T-cell (primary cell): ENCODE data around the genes LRRC34 and PRKCI.

DNA sequence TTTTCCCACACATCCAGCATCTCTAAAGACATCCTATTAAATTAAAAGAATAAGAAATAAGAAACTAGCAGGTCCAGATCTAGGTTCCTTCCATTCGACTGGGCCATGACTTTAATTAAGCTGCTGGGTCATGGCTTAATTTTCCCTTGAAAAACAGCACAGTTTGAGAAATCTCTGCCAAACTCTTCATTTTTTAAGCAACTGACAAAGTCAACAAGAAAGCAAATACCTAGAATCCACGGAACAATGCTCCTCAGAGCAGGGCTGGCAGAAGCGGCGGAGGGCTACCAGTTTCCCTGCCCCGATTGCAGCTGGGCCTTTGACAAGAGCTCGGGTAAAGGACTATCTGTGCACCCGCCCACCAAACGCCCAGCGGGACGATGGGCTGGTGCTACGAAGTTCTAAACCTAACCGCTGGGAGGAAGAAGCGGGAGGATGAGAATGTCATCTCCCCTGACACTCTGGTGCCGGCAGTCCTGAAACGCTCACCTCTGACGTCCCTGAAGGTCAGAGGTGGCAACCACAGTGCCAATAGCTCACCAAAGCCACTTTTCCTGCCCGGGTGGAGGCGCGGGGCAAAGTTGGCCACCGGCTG lies 1.1 kb downstream of the GOLIM4 start:
- PRO-cap, 7 experiments = peak in 1 of 7 experiments; most common plus-strand start position 447 of the sequence (in 1)

- PRO-cap, 7 experiments = no peak in any of the 7 experiments
These were observed 457.5 kb downstream of the MECOM start for GRCh38 chr3:169205929-169206441.

DNA sequence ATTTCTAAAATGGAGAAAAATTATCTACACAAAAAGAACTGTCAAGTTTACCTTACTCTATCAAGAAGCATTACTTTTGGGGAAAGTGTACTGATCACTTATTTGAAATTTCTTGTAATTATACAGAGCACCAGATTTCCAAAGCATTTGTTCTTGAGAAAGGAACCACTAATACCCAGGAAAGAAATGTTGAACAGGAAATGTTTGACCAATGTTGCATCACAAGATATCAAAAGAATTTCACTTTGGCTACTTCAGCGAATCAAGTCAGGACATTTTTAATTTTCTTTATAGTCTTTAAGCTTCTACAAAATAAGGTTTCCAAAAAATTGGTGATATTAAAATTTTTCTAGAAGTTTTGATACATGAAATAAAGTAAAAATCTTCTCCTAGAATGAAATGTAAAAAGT lies 422.0 kb downstream of the MECOM start:
- PRO-cap, 7 experiments = no peak in any of the 7 experiments

DNA sequence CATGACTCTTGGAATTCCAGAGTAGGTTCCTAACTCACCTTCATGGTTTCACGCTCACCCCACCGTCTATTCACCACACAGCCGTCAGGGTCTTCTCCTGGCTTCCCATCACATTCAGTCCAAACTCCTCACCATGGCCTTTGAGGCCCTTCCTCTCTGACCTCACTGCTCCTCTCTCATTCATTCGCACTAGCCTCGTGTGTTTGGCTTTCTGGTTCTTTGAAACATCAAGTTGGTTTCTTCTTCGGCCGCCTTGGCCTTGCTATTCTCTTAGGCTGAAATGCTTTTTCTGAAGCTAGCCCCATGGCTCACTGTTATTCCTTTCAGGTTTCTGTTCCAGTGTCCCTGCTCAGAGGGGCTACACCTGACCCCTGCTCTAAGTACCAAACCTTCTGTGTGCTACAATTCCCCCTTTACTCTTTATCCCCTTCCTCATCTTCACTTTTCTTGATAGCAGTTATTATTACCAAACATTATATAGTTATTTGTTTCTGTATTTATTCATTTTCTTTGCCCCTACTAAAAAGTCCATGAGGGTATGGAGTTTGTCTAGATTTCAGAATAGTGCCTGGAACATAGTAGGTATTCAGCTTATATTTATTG lies 370.2 kb downstream of the MECOM start:
- PRO-cap, 7 experiments = no peak in any of the 7 experiments

GRCh38 chr3:169299091-169299658 lies 364.3 kb downstream of the MECOM start:
- PRO-cap, 7 experiments = no peak in any of the 7 experiments

- PRO-cap, 7 experiments = no peak in any of the 7 experiments
These were observed 179.8 kb downstream of the MECOM start for GRCh38 chr3:169483651-169484217.

DNA sequence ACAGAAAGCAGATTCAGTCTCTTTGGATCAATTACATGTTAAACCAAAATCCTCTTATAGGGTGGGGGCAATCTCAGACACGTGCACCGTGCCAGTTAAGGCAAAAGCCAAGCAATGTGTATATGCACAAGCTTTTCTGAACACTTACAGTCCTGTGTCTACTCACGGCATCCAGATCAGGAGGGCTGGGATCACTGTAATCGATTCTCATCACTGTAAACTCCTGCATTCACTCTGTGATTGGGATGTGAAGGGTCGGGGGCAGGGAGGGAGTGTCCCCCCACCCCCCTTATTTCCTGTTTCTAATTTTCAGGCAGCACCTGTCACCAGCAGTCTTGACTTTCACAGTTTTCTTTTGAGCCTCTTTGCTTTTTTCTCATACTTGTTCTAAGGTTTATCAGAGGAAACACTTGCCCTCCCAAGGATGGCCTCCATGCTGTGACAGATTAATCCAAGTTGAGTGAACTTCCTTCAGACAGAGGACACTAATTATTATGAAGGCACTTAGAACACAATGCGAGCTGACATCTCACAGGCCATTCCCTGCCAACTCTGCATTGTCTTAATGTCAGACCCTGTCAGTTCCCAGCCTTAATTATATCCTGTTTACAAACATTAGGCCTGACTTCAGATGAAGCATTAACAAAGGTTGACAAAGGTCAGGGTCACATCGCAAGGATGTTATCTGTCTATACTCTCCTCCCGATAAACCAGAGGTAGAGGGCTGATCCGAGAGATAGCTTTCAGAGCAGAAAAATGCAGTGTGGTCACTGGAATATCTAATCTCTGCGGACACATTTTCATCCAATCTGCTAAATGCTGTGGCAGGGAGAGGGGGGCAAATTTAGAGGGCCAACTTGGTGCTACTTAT lies 153.3 kb downstream of the MECOM start:
- PRO-cap, 7 experiments = no peak in any of the 7 experiments

- PRO-cap, 7 experiments = no peak in any of the 7 experiments
These were observed 745 bp upstream of the MECOM start for GRCh38 chr3:169664256-169664657.

DNA sequence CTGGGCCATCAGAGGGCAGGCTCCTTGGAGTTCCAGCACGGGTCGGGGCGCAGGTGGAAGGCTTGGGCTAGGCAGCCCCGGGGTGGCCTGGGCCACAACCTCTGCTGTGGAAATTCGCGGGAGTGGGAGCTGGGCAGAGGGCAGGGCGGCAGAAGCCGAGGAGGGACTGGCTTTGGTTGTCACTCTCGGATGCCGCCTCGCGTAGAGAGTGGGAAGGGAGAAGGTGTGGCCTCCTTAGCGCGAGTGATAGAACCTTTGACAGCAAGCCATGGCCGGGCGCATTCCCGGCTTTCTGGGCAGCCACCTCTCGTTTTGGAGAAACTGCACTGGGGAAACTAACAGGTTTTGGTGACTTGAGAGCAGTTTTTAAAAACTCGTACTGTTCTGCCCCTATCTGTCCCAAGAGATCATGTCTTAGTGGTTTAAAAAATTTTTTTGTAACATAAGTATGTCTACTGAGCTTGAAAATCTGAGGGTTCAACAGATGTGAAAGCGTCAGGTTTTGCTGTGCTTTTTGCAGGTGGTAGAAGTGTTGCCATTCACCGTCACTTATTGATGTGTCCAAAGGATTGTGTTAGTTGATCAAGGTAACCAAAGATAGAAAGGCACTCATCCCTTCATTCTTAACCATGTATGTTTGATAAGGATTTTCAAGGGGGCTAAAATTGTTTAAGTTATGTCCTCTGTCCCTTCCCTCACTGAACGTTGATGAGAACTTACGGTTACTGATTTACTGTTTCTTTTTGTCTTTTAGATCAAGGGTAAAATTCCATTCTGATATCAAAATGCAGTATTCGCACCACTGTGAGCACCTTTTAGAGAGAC lies 527 bp downstream of the MYNN start:
- PRO-cap, 7 experiments = peak in 7 of 7 experiments; most common plus-strand start position 130 of the sequence (in 1); most common minus-strand start position 168 of the sequence (in 5)

DNA sequence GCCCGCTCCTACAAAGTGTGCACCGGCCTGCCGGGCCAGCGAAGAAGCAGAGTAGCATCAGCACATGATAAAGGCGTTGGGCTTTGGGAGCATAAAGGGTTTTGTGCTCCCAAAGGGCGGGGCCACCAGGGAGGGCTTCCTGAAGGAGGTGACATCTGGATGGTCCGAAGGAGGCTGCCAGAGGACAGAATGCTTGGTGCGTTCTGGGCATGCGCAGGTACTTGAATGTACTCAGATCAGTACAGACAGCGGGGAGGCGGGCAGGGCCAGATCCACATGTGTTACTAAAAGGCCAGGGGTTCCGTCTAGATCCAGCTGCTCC lies at the start of gene LRRC34:
LRRC34 (minus strand) TSS at position 75 of the 322 bp plus-strand sequence.
- PRO-cap, 7 experiments = peak in 1 of 7 experiments; most common plus-strand start position 234 of the sequence (in 1)

GRCh38 chr3:169940647-169940848 lies 26.1 kb upstream of the SEC62 start:
- PRO-cap, 7 experiments = no peak in any of the 7 experiments

DNA sequence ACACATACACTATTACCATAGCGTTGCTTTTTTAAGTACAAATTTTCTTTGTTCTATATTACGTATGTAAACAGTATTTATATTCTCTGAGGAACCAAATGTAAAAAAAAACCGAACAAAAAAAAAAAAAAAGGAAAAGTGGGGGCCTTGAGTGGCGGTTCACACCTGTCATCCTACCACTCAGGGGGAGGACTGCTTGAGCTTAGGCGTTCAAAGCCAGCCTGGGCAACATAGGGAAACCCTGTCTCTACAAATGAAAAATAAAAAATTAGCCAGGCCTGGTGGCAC lies 1.6 kb downstream of the PHC3 start:
- PRO-cap, 7 experiments = peak in 2 of 7 experiments; most common plus-strand start position 179 of the sequence (in 2)

- PRO-cap, 7 experiments = peak in 7 of 7 experiments; most common plus-strand start chr3:170222424 (in 6); most common minus-strand start chr3:170222029 (in 1)
These were observed at the start of gene PRKCI for GRCh38 chr3:170221763-170222636. TSS of gene PRKCI (plus strand) at chr3:170222424.

DNA sequence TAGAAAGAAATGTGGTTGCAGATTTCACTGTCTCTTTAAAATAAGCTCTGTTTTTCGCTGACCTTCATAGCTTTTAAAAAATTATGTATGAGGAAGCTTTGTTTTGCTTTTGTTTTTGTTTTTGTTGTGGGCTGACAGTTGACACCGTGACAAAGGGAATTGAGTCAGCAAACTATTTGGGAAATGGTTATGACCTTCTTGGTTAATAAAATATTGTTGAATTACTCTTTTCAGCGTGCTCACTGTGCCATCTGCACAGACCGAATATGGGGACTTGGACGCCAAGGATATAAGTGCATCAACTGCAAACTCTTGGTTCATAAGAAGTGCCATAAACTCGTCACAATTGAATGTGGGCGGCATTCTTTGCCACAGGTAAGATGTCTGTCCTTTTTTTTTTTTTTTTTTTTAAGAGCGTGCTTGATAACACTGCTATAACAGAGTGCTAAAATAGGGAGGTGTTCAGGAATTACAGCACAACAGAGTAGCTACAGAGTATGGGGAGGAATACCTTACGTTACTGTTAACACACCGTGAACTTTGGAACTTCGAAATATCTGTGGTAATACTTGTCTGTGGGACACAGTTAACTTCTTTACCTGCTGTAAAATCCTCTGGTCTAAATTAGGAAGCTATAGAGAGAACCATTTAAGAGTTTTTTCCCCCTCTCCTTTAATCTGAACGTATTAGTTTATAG lies 48.1 kb downstream of the PRKCI start:
- PRO-cap, 7 experiments = no peak in any of the 7 experiments

DNA sequence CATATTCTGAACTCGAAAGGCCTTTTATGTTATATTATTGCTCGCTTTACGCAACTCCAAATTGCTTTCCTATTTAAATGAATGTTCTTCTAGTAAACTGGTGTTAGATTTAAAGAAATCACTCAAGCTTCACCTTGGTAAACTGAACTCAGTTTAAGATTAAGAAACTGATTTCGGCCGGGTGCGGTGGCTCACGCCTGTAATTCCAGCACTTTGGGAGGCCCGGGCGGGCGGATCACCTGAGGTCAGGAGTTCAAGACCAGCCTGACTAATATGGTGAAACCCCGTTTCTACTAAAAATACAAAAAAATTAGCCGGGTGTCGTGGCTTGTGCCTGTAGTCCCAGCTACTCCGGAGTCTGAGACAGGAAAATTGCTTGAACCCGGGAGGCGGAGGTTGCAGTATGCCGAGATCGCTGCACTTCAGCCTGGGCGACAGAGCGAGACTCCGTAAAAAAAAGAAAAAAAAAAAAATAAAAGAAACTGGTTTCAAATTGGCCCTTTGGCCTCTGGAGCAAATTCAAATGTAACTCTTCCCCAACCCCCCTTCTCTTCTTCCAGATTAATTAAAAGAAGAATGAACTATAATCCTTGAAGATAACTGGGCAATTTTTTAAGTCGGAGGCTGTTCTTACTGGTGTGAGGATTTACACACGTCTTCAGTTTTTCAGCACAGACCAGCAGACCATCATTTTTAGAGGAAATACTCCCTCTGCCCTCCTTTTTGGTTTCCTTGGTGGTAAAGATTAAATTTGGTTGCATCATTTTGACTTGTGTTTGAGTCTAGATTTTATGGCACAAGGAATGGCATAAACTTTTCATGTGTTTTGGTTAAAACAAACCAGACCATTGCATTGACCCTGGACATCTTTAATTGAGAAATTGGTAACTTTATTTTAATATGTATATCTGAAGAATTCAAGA lies 1.9 kb downstream of the SKIL start:
- PRO-cap, 7 experiments = peak in 2 of 7 experiments; most common plus-strand start position 310 of the sequence (in 2)

DNA sequence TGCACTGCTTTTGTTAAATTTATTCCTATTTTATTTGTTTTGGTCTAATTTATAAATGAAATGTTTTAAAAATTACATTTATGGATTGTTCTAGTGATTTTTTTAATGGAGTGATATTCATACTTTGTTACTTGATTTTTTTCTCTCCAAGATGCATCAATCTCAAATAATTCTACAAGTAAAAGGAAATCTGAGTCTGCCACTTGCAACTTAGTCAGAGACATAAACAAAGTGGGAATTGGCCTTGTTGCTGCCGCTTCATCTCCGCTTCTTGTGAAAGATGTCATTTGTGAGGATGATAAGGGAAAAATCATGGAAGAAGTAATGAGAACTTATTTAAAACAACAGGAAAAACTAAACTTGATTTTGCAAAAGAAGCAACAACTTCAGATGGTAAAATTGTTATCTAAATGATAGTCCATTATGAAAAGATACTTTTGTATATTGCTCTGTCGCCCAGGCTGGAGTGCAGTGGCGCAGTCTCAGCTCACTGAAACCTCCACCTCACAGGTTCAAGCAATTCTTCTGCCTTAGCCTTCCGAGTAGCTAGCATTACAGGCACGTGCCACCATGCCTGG lies 28.5 kb upstream of the CLDN11 start:
- PRO-cap, 7 experiments = no peak in any of the 7 experiments

- PRO-cap, 7 experiments = no peak in any of the 7 experiments
These were observed 2.5 kb downstream of the CLDN11 start for GRCh38 chr3:170421017-170421679.

- PRO-cap, 7 experiments = no peak in any of the 7 experiments
These were observed 72.2 kb downstream of the CLDN11 start for GRCh38 chr3:170490932-170491173.

- PRO-cap, 7 experiments = no peak in any of the 7 experiments
These were observed 4.8 kb downstream of the RPL22L1 start for GRCh38 chr3:170864875-170865921.

DNA sequence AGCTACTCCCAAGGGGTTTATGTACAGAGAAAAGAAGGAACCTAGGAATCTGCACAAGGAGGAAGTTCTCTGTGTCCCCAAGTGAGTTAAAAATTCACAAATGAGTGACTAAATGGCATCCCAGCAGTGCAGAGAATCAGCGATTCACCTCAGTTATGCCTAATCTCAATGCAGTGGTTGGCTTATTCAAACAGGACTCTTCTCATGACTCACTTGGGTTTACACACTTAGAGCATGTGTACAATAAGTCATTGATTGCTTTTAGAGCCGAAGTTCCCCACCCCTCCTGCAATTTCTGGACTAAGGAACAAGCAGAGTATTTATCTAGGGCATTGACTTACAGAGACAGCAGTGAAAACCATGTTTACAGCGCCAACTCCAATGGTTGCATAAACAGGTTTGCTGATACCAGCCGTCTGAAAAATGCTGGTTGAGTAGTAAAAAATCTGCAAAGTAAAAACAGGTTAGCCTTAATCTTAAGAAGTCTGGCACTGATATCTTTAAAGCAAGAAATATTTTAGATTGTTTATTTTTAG lies 24.2 kb downstream of the SLC2A2 start:
- PRO-cap, 7 experiments = no peak in any of the 7 experiments